LUHMES (cell line): ENCODE results near the genes LRR1 and KLHDC1.

DNA sequence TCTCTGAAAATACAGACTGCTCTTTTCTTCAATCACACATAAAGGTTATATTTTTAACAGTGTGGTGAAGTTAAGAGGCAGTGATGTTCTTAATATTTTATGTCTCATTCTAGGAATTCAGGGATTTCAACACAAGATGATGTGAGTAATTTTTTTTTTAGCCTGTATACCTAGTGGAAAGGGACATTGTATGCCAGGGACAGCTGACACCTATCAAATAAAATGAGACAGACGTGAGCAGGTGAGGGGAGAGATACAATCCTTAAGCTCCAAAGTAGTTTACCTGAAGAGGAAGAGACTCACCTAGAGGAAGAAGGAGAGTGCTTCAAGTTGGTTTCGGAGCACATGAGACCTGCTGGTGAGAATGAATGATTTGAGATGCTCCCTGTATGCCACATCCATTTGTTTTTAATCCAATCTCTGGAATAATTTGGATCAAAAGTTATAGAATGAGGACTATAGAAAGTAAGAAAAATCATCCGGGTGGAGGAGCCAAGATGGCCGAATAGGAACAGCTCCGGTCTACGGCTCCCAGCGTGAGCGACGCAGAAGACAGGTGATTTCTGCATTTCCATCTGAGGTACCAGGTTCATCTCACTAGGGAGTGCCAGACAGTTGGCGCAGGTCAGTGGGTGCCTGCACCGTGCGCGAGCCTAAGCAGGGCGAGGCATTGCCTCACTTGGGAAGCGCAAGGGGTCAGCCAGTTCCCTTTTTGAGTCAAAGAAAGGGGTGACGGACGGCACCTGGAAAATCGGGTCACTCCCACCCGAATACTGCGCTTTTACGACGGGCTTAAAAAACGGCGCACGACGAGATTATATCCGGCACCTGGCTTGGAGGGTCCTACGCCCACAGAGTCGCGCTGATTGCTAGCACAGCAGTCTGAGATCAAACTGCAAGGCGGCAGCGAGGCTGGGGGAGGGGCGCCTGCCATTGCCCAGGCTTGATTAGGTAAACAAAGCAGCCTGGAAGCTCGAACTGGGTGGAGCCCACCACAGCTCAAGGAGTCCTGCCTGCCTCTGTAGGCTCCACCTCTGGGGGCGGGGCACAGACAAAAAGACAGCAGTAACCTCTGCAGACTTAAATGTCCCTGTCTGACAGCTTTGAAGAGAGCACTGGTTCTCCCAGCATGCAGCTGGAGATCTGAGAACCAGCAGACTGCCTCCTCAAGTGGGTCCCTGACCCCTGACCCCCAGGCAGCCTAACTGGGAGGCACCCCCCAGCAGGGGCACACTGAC, 915.8 kb upstream of the FBXO33 start:
- PRO-cap: no peak

- PRO-cap: no peak
Observed at GRCh38 chr14:40629650-40630281, 976.9 kb upstream of the LRFN5 start.

- PRO-cap: no peak
Observed at GRCh38 chr14:42651221-42651499, 1044.5 kb downstream of the LRFN5 start.

DNA sequence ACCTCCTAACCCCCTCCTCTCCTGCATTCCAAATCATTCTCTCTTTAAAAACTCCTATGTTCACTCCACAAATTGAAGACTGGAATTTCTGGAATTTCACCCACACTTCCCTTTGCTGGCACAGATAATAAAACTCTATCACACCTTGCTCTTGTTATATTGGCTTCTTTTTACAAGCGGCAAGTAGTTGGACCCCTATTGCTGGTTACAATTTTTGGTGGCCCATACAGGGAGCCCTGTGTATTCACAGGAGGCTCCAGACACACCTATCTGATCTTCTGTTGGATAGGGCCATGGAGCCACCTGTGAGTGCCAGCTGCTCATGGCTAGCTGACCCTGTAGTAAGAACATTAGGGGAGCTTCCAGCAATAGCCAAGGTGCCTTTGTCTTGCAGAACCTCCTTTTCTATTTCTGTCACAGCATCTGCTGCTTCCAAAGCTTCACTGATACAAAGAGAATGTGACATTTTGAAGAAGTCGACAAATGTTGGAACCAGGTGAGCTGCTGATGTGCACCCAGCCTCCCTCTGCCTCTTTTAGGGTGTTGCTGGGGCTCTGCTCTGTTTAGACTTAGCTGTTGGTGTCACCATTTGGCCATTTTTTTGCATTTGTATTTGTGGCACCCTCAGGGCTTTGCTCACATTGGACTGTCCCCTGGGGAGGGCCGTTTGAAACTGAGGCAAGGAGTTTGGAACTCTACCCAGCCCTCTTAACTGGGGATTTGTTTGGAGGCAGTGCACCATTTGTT, 41.4 kb downstream of the MIS18BP1 start:
- PRO-cap: no peak

DNA sequence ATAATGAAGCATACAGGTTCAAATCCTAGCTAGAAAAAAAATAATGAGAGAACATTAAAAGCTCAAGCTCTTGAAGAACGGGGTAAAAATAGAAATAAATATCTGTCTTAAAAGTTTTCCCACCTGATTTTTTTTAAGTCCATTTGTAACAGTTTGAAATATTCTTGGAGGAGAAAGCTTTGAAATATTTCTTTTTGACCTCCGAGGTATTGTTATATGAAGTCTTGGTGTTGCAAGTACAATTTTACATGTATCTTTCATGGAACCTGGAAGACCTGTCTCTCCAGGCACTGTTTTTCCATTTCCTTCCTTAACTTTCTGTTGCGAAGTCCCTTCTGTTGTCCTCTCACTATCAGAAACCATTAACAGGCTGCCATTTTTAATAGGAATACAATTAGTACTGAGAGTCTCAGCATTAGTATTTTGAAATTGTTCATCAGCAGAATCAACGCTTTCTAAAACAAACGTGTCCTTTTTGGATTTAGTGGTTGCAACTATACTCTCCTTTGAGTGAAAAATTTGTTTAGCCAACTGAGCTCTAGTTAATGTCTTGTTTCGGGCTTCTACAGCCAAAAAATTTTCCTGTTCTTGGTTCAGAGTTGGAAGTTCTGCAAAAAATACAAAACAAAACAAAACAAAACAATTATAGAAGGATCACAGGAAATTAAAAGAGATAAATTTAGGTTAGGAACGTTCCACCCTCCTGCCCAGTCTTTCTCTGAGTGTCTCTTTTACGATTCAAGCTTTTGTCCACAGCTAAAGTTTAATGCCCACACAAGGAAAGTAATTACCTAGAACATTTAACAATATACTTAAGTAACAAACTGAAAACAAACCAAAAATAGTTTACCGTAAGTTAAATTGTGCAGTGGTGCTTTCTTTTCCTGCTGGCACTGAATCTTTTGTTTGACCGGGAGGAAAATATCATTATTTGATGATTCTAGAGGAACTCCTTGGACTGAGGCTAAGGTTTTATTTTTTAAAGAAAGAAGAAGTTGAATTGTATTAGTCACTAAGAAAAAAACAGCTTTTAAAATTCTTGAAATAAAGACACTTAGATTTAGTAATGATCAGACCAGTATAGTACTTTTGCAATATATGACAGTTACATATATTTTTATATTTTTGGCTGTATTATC, 10.7 kb downstream of the MIS18BP1 start:
- PRO-cap: no peak

DNA sequence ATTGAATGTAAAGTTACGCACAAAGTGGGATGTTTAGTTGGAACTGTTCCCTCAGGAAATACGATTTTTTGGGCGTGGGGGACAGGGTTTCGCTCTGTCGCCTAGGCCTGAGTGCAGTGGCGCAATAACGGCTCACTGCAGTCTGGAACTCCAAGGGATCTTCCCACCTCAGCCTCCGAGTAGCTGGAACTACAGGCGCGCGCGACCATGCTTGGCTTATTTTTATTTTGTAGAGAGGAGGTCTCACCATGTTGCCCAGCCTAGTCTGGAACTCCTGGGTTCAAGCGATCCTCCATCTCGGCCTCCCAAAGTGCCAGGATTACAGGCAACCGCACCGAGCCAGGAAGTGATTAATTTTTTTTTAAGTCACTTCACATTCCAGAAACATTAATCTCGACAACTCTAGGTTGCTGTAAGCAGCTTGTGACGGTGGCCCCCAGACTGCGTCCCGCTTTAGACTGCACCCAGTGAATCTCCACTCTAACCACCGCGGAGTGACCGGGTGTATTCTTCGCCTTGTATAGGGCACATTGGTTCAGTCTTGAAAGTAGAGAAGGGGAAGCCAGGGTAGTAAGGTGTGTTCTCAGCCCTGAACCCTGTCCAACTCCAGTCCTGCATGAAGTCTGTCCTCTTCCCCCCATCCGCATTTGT, 846 bp upstream of the MIS18BP1 start:
- PRO-cap: no peak

GRCh38 chr14:45388824-45389116, 135.8 kb upstream of the MIS18BP1 start:
- PRO-cap: no peak

- PRO-cap: unidirectional peak, plus-strand start at chr14:49598317; bidirectional peak, plus-strand start at chr14:49598914, minus-strand start at chr14:49598692
Observed at GRCh38 chr14:49598089-49599087, at the start of gene LRR1. Gene LRR1 (plus strand): TSS chr14:49598940.

DNA sequence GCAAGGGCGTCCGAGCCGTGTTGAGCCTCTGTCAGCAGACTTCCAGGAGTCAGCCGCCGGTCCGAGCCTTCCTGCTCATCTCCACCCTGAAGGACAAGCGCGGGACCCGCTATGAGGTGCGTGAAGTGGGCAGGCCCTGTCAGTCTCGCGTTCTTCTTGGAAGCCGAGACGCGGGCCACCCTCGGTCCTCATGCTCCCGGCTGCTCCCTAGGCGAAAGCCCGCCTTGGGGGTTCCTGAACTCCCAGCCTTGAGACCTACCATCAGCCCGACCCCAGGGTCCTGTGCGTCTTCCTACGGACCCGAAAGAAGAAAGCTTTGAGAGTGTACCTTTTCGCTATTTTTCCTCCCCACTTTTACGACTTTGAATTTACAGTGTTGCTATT, 340 bp downstream of the LRR1 start:
- PRO-cap: bidirectional peak, plus-strand start at position 139 of the sequence, minus-strand start at position 83 of the sequence

GRCh38 chr14:49621450-49622064, 958 bp downstream of the MGAT2 start:
- PRO-cap: no peak

DNA sequence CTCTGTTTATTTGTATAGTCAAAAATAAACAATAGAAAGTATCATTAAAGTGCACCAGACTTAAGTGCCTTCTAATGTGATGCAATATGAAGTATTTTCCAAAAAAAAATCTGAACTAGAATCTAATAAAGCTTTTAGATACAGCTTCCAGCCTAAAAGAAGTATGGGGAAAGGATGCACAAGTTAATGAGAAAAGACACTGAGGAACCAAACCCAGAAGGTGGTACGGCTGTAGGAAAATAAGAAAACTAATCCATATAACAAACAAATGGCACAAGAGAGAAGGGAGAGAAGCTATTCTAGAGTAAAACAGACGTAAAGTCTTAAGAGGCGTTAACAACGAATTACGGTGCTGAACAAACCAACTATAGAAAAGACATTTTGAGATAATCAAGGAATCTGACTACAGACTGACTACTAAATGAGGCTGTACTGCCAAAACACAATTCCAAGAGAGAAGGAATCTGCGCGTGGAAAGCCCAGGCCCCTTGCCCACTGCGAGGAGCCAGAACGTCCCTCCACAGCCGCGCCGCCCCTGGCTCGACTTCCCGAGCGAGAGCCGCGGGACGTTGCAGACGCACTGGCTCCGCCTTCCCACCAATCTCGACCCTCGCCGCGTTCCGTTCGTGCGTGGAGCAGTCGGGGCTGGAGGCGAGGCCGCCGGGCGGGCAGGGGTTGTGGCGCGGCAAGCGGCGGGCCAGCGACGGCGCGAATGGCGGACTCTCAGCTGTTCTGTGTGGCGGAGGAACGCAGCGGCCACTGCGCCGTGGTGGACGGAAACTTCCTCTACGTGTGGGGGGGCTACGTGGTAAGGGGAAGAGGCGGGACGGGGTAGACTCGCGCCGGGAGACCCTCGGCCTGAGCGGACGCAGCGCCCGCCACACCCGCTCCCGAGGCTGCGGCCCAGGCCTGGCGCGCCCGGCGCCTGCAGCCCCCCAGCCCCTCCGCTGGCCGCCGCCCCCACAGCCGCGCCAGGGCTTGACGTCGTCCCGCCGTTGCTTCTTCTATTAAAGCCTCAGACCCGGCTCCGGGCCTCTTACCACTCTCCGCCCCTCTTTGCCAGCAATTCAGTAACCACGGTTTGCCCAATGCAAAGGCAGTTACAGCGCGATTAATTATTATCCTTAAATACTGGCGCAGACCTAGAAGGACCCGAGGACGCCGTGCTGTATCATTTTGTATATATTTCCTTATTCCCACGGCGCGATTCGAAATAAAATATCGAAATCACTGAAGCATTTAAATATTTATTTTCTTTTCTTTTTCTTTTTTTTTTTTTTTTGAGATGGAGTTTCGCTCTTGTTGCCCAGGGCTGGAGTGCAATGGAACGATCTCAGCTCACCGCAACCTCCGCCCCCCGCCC, at the start of gene KLHDC1:
Gene KLHDC1, plus strand, starts transcription at position 638 of the 1,363 bp plus-strand sequence.
- PRO-cap: bidirectional peak, plus-strand start at position 678 of the sequence, minus-strand start at position 547 of the sequence; bidirectional peak, plus-strand start at position 858 of the sequence, minus-strand start at position 791 of the sequence

DNA sequence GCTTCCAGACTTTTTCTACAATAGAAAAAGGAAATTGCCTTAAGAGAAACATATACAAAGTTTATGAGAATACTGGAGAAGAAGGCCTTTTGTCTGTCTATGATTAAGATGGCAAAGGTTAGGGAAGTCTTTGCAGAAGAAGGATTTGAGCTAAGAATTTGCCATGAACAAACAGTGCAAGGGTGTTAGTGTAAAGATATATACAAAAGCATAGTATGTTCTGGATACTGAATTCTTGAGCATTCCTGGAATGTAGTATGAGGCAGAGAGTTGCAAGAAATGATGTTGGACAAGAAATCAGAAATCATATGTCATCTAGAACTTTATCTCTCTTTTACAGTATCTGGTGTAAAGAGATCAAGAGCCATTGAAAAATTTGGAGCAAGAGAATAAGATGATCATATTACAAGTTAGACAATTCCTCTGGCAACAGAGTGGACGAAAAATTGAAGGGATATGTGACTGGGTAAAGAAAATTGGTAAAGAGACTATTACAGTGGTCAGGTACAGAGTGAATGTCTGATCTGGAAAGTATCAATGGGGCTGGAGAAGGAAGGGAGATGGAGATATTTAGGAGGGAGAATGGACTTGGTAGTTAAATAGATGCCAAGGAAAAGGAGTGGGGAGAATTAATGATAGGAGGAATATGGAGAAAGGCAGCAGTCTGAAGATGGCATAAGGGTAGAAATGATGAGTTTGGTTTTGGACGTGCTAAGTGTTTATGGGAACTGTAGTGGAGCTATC, 22.3 kb upstream of the KLHDC2 start:
- PRO-cap: no peak

DNA sequence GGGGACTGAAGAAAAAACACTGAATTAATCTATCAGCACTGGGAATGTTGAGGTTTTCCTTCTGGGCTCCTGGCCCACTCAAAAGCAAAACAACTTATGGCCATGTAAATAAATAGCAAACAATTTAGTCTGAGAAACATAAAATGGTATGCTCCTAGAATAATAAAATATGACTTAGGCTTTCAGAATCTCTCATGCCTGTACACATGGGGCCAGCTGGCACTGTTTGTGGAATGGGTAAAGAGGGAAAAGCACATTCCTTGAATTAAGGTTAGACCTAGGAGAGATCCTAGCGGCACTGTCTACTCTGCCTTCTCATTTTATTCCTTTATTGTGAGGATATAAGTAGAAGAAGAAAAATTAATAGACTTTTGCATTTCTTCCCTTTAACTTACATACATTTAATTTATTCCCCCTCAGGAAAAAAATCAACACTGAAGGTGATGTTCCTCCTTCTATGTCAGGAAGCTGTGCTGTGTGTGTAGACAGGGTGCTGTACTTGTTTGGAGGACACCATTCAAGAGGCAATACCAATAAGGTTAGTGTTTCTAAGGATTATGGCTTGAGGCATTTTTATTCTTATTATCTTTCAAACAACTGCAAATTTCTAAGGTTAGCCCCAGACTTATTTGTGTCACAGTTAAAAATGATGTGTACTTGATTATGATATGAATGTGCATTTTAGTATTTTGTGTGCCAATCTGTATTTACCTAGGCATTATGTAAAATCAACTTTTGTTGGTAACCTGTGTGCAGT, 6.4 kb downstream of the KLHDC2 start:
- PRO-cap: no peak

- PRO-cap: no peak
Observed at GRCh38 chr14:49779223-49779969, 11.4 kb downstream of the KLHDC2 start.

DNA sequence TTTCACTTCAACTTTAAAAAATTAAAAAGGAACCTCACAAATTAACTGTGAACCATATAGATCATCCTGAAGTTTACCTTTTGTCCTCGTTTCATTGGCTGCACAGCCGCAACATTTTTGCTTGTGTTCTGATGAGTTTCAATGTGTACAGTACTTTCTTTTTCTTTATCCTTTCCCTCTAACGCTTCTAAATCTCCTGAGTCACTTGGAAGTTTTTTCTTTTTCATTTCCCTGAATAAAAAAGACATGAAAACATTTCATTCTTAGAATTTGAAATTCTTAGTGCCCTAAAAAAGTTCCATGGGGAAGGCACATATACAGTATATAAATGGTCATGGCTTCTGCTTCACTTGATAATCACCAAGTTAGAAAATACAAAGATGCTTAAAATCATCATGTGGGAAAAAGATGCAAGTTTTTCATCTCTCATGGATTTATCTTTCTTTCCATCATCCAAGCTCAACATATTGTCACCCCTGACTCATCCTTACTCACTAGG, 27.8 kb downstream of the KLHDC2 start:
- PRO-cap: no peak

DNA sequence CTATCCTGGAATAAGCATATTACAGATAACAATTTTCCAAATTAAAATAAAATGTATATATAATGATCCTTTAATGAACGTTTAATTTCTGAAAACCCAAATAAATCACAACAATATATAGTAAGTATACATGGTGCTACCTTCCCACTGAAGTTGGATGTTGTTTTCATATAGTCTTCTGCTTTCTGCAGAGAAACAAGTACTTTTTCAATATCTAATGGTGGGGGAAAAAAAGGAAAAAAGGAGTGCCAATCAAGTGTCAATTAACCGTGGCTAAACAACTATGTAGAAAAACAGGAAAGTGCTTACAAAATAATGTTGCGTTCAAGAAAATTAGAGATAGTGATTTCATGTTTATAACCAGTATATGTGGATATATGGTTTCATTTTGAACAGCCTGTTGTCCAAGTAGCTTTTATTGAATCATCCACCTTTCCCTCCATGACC, 19.3 kb downstream of the NEMF start:
- PRO-cap: no peak

- PRO-cap: no peak
Observed at GRCh38 chr14:49857404-49857866, 4.8 kb upstream of the NEMF start.

DNA sequence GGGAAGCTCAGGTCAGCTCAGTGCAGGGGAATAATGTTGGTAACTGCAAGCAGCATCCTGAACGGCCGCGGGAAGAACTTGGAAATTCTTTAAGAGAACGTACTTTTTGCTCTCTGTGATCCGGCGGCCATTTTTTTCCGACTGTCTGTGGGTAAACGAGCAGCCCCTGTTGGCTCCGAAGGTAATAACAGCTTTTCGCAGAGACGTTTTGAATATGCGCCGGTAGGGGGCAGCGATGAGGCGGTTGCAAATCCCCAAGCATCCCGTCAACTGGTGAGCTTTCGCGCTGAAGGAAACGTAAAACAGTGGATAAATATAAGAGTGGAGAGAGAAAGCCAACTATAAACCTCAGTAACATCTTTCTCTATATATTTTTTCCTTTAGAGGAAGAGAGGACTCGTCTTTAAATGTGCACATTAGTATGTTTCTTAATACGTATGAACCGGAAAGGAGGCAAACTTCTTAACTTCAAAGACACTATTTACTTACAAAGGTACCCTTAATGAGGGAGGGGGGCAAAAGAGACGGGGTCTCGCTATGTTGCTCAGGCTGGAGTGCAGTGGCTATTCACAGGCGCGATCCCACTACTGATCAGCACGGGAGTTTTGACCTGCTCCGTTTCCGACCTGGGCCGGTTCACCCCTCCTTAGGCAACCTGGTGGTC, 9.6 kb upstream of the NEMF start:
- PRO-cap: unidirectional peak, minus-strand start at position 144 of the sequence

DNA sequence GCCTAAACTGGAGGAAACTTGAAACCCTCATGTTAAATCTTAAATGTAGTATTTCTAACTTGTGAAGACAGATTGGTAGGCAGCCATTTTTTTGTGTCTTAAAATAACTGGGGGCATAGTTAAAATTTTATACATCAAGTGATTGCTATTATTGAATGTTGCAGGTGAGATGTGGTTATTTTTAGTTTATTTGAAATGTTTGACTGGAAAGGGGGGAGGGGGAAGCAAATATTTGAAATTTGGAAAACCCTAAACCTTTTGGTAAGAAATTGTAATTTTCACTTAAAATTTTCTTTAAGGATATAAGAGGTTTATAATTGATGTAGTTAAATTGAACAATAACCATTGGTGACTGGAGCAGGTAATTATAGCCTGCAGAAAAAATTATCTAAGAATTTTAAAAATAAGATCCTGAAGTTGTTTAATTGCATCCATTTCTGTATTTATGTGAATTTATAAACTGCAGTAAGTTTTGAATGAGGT, 3.6 kb downstream of the ARF6 start:
- PRO-cap: no peak

DNA sequence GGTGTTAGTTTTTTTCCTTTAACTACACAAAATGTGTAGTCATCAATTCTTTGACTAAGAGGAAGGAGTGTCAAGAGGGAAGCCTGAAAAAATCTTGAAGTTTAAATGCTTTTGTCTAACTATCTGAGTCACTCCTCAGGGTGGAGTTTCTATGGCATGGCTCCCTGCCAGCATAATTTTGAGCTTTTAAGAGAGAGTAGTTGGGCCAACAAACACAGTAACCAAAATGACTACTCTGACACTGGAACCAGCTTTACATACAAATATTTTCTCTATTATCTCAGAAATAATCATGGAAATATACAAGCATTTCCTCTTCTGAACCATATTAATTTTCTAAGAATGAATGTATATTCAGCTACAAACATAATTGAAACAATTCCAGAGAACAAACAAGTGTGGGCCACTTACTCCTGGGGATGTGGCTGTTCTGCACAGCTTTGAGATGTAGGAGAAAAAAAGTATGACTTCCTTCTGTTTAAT, 18.8 kb downstream of the ARF6 start:
- PRO-cap: no peak